Colon Carcinoma Metastatic in the Lung (tissue), 2 donors: ENCODE measurements around the genes ARID1A, SLC9A1 and MAP3K6.

- PRO-cap, 2 experiments: no peak in any of the 2 experiments
These were observed 31.8 kb downstream of the RPS6KA1 start for GRCh38 chr1:26561234-26561961.

GRCh38 chr1:26695843-26696602 is at the start of gene ARID1A:
ARID1A (plus strand) TSS chr1:26696015.
- PRO-cap, 2 experiments: peak in 2 of 2 experiments; most common plus-strand start chr1:26696032 (in 2); most common minus-strand start chr1:26695941 (in 1)

DNA sequence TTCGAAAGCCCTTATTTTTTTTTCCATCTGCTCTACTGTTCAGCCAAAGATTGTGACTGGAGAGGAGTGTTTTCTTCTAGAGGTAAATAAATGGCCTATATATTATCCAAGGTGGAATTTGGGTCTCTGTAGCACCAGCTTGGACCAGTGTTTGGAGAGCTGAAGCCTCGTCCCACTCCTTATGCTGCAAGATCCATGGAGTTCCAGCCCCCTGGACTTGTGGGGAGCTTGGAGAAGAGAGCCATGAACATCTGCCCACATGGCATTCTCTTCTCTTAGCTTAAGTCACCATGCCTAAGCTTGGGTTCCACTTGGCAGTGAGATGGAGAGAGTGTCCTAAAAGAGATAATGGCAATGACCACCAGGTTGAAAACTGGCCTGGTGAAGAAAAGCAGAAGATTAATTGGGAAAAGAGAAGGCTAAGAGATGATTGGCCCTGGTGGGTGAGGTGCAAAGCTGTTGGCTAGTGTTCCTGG is 9.4 kb upstream of the PIGV start:
- PRO-cap, 2 experiments: no peak in any of the 2 experiments

DNA sequence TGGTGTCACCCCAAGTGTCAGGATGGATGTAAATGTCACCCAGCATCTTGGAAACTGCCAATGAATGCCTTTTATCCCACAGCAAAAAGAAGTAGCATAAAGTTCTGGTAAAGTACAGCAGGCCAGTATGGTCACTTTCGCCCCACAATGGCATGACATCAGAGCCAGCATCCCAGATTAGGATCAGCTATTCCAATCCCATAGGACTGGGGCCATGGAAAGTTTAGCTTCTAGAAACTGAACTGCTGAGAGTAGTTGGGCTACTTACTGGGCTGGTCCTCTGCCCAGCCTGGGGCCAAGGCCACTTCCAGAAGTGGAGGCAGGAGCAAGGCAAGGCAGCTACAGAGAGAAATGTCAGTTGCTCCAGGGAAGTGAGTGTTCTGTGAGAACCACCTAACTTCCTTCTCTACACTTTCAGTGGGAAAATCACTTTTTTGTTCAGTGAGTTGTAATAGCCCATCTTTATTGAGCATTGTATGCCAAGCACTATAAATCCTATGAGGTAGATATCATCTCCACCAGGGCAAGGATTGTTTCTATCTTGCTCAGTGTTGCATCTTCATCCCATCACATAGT is 3.1 kb upstream of the PIGV start:
- PRO-cap, 2 experiments: no peak in any of the 2 experiments

DNA sequence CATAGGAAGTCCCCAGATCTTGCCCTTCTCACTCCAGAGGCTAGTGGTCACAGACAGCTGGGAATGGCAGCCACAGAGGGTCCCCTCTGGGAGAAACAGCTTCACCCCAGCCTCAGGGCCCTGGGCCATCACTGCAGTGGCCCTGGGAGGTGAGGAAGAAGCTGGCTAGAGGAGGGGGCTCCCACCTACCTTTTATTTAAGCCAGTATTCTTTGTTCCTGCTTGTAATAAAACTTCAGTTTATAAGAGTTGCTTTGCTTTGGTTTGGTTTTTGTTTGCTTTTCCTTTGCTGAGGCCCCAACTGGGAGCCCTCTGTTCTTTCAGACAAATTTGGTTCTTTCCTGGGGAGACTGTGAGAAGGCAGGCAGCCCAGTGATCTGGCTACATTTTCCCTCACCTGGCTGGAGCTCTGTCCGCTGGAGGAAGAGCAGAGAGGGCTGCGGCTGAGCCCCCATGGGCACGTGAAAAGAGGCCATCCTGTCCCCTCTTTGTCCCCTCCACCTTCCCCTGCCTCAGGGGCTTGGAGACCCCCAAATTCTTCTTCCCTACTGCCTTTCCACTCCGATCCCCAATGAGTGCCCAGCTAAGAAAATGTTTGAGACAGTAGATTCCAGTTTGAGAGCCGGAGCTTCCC is 7.4 kb upstream of the SFN start:
- PRO-cap, 2 experiments: no peak in any of the 2 experiments

GRCh38 chr1:26863403-26863916 is 511 bp downstream of the SFN start:
- PRO-cap, 2 experiments: no peak in any of the 2 experiments

GRCh38 chr1:26894128-26894614 is 4.1 kb upstream of the GPN2 start:
- PRO-cap, 2 experiments: no peak in any of the 2 experiments

GRCh38 chr1:26994869-26995133 is 1.3 kb downstream of the TRNP1 start:
- PRO-cap, 2 experiments: no peak in any of the 2 experiments

GRCh38 chr1:27000634-27001263 is 7.3 kb downstream of the TRNP1 start:
- PRO-cap, 2 experiments: no peak in any of the 2 experiments

DNA sequence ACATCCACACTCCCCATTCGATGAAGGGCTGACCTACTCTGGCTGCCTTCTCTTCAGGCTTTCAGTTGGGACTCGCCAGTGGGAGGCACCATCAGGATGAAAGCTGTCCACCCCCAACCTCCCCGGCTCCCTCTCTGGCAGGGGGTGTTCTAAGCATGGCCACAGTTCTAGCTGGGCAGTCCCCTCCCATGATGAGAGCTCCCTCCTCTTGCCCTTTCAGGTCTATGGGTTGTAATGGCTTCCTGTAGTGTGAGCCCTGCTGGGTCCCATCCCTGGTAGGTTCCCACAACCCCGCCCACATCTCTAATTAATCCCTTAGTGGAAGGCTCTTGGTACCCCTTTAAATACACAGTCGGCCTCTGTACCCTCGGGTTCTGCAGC is 59.1 kb downstream of the SLC9A1 start:
- PRO-cap, 2 experiments: no peak in any of the 2 experiments

GRCh38 chr1:27106546-27106918 is 48.4 kb downstream of the SLC9A1 start:
- PRO-cap, 2 experiments: no peak in any of the 2 experiments

DNA sequence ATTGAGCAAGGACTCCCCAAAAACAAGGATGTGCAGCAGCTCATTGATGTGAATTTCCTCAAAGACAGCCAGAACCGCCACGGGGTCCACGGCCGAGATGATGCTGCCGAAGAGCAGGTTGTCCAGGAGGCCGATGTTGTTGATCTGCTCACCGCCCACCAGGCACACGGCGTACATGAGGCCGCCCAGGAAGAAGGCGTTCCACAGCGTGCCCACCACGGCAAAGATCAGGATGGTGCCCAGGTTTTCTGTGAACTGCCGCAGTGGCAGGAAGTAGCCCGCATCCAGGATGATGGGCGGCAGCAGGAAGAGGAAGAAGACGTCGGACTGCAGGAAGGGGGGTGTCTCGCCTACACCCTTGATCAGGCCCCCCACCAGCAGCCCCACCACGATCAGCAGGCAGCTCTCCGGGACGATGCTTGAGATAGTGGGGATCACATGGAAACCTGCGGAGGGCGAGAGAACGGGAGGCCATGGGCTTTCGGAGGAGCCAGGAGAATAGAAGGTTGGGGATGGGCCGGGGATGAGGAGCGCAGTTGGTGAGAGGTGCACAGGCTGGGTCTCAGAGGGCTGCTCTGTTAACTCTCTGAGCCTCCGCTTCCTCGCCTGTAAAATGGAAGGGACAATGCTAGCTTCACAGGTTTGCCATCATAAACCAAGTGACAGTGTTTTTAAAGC is 40.9 kb downstream of the SLC9A1 start:
- PRO-cap, 2 experiments: no peak in any of the 2 experiments

DNA sequence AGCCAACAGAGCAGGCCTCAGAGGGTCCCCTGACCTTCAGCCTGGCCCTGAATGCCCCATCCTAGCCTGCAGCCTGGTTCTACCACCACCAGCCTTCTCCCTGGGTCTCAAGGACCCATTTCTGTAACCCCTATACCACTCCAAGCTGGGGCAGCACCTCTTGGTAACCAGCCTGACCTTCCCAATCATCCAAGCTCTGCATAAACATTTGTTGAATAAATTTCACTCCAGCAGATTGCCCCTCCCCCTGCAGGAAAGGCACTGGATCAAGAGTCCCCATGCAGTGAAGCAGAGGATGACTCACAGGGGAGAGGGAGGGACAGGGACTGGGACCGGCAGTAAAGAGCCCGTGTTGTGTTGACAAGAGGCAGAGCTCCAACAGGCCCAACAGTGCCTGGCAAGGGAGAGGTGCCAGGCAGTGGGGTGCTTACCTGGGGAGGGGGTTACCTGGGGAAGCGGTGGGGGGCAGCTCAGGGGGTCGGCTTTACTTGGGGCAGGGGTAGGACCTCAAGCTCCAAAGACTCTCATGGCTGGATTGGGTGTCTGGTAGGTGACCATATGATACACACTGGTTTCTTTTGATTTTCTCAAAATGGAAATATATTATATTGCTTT is 32.3 kb downstream of the SLC9A1 start:
- PRO-cap, 2 experiments: no peak in any of the 2 experiments

DNA sequence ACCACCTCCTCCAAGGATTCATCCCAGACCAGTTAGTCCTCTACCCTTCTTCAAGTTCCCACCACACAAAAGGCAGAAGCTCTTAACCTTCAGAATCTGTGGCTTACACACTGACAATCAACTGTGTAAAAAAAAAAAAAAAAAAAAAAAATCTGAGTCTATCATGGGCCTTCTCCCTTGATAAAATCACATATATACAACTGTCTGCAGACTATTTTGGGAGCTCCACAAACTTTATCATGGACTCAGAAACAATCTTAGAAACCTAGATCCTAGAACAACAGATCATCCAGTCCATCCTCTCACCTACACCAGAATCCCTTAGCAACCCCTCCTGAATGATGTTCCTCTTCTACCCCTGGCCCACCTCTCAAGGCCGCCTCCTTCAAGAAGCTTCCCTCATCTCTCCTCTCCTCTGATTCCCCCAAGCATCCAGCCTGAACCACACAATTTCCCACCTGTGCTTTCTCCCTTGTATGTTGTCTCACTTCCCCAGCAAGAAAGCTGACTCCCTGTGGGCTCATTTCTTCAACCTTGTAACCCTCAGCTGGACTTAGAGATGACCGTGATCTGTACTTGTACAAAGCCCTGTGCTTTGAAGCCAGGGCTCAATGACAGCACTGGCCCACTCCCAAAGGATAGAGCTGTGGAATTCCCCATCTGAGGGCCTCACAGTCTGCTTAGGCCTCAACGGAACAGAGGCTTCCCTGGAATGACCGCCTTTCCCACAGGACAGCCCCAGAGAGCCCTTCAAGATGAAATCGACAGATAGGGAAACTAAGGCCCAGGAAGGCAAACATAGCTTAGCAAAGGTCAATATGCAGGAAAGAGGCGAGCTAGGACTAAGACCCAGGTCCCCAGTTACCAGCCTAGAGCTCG is 11.8 kb downstream of the SLC9A1 start:
- PRO-cap, 2 experiments: no peak in any of the 2 experiments

- PRO-cap, 2 experiments: peak in 2 of 2 experiments; most common plus-strand start chr1:27155324 (in 1); most common minus-strand start chr1:27155125 (in 2)
These were observed at the start of gene SLC9A1 for GRCh38 chr1:27154686-27155665. SLC9A1 (minus strand) TSS chr1:27155125.

DNA sequence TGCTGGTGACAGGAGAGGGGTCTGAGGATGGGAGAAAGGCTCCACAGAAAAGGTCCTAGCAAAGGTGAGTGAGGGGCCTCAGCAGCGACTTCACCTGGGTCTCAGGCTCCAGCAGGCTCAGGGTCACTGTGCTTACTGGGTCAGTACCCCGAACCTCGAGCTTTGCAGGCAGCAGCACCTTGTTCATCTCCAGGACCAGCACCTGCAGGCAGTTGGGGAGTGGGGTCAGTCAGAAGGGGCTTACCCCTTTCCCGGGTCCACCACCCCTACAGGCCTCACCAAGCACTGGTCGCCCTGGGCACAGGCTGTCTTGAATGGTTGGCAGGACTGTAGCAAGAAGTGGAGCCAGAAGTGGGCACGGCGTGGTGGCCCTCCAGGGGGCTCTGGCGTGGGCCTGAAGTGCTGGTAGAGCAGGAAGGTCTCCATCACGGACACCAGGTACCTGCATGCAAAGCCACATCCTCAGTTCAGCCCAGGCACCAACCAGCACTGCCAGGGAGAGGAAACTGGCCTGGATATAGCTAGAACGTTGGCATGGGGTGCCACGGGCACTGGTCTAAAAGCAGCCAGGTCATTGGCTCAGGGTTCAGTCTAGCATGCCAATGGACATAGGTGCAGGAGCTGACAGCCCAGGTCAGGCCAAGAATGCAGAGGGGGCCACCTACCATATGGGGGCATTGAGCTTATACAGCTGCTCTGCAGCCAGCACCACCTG is 5.2 kb downstream of the MAP3K6 start:
- PRO-cap, 2 experiments: no peak in any of the 2 experiments

DNA sequence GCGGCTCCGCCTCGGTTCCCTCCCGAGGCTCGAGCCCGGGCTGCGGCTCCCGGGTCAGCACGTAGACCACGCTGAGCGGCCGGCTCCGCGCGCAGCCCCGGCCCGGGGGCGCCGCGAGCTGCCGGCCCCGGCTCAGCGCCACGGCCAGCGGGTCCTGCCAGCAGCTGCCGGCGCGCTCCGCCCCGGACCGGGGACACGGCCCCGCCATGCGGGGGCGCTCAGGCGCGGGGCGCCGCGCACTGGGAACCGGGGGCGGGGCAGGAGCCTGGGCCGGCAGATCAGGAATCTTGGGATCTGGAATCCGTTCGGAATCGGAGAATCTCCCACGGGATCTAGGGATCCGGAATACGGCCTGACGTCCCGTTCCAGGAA is 385 bp downstream of the MAP3K6 start:
- PRO-cap, 2 experiments: peak in 1 of 2 experiments; most common plus-strand start position 221 of the sequence (in 1); most common minus-strand start position 195 of the sequence (in 1)

DNA sequence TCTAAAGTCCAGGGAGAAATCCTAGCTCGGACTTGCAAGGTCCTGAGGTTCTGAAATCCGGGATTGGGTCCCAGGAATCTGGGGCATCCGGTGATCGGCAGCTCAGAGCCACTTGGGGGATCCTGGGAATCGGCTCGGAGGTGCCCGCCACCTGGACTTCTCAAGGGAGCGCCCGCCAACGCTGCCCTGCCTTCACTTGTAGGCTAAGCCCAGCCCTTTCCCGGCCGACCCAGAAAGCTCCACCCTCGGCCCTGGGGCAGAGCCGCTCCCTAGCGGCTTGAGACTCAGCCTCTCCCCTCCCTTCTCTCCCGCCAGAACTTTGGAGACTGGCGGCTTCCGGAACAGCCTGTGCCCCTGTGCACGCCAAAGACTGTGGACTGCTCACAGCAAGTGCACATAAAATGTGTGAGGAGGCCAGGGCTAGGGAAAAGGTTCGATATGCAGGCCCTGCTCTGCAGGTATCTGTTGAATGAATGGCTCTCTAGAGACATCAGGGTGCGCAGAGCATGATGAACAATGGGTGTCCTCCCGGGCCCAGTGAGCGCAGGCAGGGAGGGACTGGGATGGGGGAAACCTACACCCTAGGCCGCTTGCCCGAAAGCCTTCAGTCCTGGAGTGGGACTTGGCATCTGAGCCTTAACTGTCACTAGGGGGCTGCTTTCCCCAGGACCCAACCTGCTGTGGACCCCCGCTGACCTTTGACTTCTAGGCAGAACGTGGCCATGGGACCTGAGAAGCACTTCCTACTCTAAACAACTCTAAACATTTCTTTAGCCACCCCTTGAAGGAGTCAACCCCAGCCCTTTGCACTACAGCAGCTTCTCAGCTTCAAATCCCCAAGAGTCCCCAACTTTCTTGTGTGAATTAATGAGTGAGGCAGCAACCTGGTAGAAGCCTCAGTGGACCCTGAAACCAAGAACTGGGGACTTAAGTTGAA is at the start of gene MAP3K6:
Gene MAP3K6 (minus strand): TSS at position 200 of the 937 bp plus-strand sequence.
- PRO-cap, 2 experiments: peak in 2 of 2 experiments; most common plus-strand start position 345 of the sequence (in 1); most common minus-strand start position 198 of the sequence (in 2)

DNA sequence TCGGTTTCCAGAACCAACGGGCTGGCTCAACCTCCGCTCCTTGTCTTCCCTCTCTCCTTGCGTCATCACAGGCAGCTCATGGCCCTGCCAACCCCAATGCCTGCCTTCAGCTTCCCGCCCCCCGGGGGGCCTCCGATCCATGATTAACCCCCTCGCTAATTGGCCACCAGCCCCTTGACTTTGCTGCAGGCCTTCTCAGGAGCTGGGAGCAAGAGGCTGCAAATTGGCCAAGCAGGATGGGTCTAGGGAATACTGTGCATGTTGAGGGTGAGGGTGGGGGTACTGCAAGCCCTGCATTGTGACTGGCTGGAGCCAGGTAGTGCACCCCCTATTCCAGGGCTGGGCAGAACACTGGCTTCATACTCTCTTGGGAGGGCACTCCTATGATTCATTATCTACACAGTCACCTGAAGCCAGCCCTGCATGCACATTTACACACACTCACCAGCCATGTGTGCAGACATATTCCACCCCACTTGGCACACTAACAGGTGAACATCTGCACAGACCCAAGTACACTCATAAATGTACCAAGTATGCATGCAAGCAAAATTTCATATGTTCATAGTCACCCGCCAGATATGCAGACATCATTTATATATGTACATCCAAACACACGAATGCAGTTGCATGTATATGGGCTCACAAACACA is 8.1 kb downstream of the GPR3 start:
- PRO-cap, 2 experiments: no peak in any of the 2 experiments

GRCh38 chr1:27488007-27489064 is 1.6 kb downstream of the WASF2 start:
- PRO-cap, 2 experiments: no peak in any of the 2 experiments